IMR-90 (cell line): ENCODE measurements around a stretch of chr17.

GRCh38 chr17:83199447-83200198 lies 120.2 kb downstream of the METRNL start:
- RRBS: 89% methylated on average over 3 of the region's 23 CpGs
CAGE:
- cytosol, long polyA plus RNA: no peak
- long polyA plus RNA: no peak
- nucleus, long polyA plus RNA: no peak